Measurements from ENCODE around the genes CCNI2 and C5orf15.

GRCh38 chr5:132496698-132497605, 6.4 kb upstream of the IRF1 start:
- RRBS: 2% methylated on average over 32 of the region's 61 CpGs
CAGE:
- cytosol, long polyA plus RNA: no peak
- long polyA plus RNA: no peak
- nucleus, long polyA plus RNA: no peak

DNA sequence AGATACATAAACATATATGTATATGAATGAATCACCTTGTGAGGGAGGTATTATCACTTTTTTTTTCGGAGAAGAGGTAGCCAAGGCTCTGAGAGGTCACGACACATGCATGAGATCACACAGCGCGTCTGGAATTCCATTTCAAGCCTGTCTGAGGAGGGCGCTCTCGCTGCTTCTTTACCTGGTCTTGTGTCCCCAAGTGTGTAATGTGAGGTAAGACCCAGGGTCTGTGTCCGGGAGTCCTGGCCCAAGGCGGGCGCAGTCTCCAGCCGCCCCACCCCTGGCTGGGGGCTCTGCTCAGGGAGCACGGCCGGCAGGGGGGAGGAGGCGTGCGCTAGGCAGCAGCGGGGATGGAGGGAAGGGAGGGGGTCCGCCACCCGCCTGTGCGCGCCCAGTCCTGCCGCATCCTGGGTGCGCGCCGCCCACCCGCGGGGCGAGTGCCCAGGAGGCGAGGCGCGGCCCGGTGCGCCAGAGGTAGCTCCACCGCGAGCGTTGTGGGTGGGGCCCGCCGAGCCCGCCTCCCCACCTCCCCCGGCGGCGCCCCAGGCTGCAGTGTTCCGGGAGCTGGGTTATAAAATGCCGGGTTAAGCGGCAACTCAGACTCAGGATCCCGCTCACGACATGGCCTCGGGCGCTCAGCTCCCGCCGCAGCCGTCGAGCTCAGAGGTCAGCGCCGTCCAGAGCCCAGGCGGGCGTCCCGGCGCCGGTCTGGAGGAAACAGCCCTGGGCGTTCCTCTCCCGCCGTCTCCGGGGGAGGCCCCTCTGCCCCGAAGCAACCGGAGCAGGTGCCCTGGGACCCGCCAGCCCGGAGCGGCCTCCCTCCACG, at the start of gene CCNI2:
CCNI2 (plus strand) TSS at position 552 of the 826 bp plus-strand sequence.
- RRBS: 3% methylated on average over 17 of the region's 68 CpGs
CAGE:
- cytosol, long polyA plus RNA: start-site peak on the plus strand centred at position 186 of the sequence, 47 bp wide, 22 reads
- long polyA plus RNA: no peak
- nucleus, long polyA plus RNA: no peak

DNA sequence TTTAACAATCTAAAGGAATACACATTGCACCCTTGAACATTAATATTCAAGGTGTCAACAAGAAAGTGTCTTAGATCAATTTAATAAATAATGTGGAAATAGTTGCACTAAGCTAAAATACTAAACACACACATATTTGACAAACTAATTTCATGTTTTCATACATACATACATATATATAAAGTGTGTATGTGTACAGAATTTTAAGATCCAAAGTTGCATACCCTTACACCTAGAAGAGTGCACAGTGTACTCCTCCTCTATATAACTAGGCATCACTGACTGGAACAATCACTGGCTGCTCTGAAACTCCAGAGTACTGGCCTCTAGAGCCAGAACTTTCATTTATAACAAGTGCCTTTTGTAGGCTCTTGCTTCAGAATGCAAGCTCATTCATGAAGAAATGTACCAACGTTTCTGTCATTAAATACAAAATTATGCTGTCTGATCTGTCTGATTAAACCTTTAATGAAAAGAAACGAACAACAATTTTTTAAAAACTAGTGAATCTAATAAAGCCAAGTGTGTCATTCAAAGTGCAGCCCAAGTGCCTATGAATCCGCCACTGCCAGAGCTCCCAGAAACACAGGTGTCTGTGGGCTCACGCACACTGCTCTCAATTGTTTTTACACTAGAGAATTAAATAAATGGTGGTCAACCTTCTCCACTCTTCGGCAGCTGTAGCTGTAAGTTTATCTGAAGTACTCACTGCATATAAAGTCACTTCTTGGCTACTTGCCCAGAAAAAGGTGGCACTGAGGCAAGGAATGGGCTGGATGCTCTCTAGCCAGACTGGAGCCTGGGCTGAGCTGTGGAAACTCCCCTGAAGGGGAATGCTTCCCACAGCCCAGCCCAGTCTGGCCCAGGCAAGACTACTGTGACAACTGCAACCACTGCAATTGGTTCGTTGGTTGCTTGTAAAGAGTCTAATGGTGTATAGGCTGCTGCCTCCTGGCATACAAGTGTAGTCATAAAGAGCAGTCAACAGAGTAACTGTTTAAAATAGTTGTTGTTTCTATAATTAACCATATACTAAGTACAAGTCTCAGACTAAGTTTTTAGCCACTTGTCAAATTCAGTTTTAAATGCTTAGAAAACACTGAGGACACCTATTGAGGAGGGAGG, 4.3 kb downstream of the LEAP2 start:
- RRBS: no CpG with 5 or more reads among the region's 6 CpGs
CAGE:
- cytosol, long polyA plus RNA: no peak
- long polyA plus RNA: no peak
- nucleus, long polyA plus RNA: no peak

GRCh38 chr5:132962297-132963186, 892 bp downstream of the AFF4 start:
- RRBS: under 1% methylated on average over 4 of the region's 31 CpGs
CAGE:
- cytosol, long polyA plus RNA: start-site peak on the minus strand at chr5:132962778-132962807, 9 reads
- long polyA plus RNA: no peak
- nucleus, long polyA plus RNA: start-site peak on the minus strand at chr5:132962564-132962672, 18 reads; start-site peak on the minus strand at chr5:132962755-132962807, 14 reads

- RRBS: no CpG with 5 or more reads among the region's 3 CpGs
CAGE:
- cytosol, long polyA plus RNA: no peak
- long polyA plus RNA: no peak
- nucleus, long polyA plus RNA: no peak
Observed at GRCh38 chr5:133016183-133016444, 10.2 kb downstream of the ZCCHC10 start.

- RRBS: no CpG with 5 or more reads among the region's 3 CpGs
CAGE:
- cytosol, long polyA plus RNA: start-site peak on the plus strand at chr5:133104233-133104335, 147 reads
- long polyA plus RNA: start-site peak on the plus strand at chr5:133104233-133104374, 170 and 186 reads in 2 replicates
- nucleus, long polyA plus RNA: no peak
Observed at GRCh38 chr5:133104079-133104552, 52.3 kb downstream of the HSPA4 start.

- RRBS: no CpG with 5 or more reads among the region's 6 CpGs
CAGE:
- cytosol, long polyA plus RNA: no peak
- long polyA plus RNA: no peak
- nucleus, long polyA plus RNA: no peak
Observed at GRCh38 chr5:133327797-133328440, 276.1 kb downstream of the HSPA4 start.

DNA sequence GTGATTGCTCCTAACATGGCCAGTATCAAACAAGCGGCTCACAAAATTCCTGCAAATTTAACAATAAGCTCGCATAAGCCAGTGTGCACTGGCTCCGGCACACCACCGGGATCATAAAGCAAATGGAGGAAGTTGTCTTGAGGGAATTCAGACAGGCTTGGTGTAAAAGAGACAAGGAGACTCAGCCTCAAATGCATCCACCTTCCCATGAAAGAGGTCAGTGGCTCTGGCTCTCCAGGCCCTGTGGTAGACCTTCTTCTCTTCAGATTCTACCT, 109.1 kb downstream of the FSTL4 start:
- RRBS: no CpG with 5 or more reads among the region's 4 CpGs
CAGE:
- cytosol, long polyA plus RNA: no peak
- long polyA plus RNA: no peak
- nucleus, long polyA plus RNA: no peak

- RRBS: no CpG with 5 or more reads among the region's 49 CpGs
CAGE:
- cytosol, long polyA plus RNA: start-site peak on the minus strand at chr5:133968592-133968666, 1,549 reads
- long polyA plus RNA: start-site peak on the minus strand at chr5:133968587-133968657, 1,862 and 1,374 reads in 2 replicates
- nucleus, long polyA plus RNA: start-site peak on the minus strand at chr5:133968592-133968637, 842 reads
Observed at GRCh38 chr5:133968269-133969095, at the start of gene C5orf15. C5orf15 (minus strand) TSS chr5:133968625.

GRCh38 chr5:134070754-134071780, 43.4 kb upstream of the TCF7 start:
- RRBS: no CpG with 5 or more reads among the region's 47 CpGs
CAGE:
- cytosol, long polyA plus RNA: no peak
- long polyA plus RNA: no peak
- nucleus, long polyA plus RNA: no peak

DNA sequence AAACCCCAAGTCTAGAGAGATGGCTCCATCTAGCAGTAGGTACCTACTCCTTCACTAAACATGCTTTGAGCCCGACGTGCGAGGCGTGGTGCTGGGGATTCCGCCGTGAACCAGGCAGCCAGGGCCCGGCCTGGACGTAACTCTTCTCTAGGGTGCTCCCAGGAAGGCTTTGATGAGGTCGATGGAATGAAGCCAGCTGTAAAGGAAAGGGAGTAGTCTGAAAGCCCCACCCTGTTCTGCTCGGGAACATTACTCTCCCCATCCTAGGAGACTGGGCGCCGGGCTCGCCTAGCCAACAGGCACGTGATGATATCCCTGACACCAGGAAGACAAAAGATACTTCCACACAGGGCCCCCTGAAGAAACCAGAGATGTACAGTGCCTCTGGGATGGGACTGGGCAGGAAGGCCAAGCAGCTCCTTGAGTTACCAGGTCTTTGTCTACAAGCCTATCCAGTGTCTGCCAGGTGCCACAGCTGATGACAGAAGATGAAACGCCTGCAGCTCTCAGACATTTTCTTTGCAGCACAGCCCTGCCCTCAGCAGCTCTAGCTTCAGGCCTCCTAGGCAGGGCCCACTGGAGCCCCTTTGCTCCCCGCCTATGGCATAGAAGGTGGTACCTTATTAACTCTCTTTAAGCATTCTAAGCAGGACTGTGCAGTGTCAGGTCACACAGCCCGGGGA, 1.1 kb upstream of the SKP1 start:
- RRBS: no CpG with 5 or more reads among the region's 17 CpGs
CAGE:
- cytosol, long polyA plus RNA: no peak
- long polyA plus RNA: no peak
- nucleus, long polyA plus RNA: no peak

DNA sequence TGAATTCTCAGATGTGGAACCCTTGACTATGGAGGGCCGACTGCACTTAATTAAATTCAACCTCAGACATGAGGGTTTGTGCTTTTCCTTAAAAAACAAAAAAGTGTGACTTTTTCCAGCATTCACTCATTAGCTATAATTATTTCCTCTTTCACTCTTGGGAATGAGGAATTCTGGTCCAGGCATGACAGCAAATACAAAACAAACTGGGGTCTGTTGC, 16.8 kb upstream of the SKP1 start:
- RRBS: no CpG with 5 or more reads among the region's 1 CpG
CAGE:
- cytosol, long polyA plus RNA: no peak
- long polyA plus RNA: no peak
- nucleus, long polyA plus RNA: no peak

DNA sequence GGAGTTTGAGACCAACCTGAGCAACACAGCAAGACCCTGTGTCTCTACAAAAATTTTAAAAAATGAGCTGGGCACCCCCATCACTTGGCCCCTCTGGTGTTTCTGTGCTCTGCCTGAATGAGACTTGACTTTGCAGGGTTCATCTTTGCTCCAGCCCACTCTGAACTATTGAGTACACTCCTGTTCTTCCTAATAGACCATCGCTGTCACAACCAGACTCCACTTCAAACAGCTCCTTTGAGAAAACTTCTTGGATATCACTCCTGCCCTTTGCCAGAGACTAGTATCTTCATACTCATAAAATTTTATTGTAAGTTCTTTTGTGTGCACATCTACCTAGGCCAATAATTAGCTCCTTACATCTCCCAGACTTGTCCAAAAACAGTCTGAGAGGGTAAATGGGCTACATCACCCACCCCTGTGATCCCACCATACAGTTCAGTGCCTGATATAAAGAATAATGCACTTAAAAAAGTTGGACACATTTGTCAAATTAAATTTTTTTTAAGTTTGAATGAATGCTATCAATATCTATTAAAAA, 24.5 kb upstream of the SKP1 start:
- RRBS: no CpG with 5 or more reads among the region's 1 CpG
CAGE:
- cytosol, long polyA plus RNA: no peak
- long polyA plus RNA: no peak
- nucleus, long polyA plus RNA: no peak

GRCh38 chr5:134371930-134372435, 614 bp downstream of the UBE2B start:
- RRBS: 5% methylated on average over 8 of the region's 23 CpGs
CAGE:
- cytosol, long polyA plus RNA: no peak
- long polyA plus RNA: no peak
- nucleus, long polyA plus RNA: no peak

DNA sequence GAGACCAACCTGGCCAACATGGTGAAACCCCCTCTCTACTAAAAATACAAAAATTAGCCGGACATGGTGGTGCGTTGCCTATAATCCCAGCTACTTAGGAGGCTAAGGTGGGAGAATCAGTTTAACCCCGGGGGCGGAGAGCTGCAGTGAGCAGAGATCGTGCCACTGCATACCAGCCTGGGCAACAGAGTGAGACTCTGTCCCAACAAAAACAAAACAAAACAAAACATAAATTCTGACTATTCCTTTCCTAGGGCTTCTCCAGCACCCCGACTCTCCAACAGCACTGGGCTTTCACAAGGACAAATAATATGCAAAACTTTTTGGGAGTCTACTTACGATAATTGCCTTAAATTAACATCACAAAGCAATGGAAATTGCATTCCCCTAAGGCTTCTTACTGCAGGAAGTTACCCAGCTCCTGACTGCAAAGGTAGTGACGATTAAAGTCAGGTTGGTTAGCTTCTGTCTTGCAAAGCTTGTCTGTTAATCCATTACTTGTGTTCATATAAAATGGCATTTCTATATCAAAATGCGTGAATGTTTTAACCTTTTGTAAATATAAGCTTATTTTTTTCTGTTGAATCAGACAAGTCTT, 16.0 kb upstream of the CDKN2AIPNL start:
- RRBS: no CpG with 5 or more reads among the region's 9 CpGs
CAGE:
- cytosol, long polyA plus RNA: start-site peak on the plus strand centred at position 431 of the sequence, 14 bp wide, 111 reads
- long polyA plus RNA: start-site peak on the minus strand centred at position 290 of the sequence, 29 bp wide, 9 and 5 reads in 2 replicates; start-site peak on the plus strand centred at position 439 of the sequence, 46 bp wide, 143 and 140 reads in 2 replicates
- nucleus, long polyA plus RNA: start-site peak on the plus strand centred at position 435 of the sequence, 110 bp wide, 262 reads

DNA sequence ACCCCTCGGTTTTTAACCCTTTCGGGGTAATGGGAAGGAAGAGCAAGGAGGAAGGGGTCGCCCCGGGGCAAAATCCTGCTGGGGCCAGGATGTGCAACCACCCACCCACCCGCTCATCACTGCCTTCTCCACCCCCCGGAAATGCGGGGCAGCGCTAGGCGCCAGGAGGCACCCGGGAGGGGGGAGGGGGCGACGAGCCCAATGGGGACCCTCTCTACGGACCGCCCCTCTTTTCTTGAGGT, 1.0 kb upstream of the JADE2 start:
- RRBS: 3% methylated on average over 6 of the region's 14 CpGs
CAGE:
- cytosol, long polyA plus RNA: no peak
- long polyA plus RNA: no peak
- nucleus, long polyA plus RNA: no peak

GRCh38 chr5:134530602-134531221, 5.2 kb downstream of the JADE2 start:
- RRBS: no CpG with 5 or more reads among the region's 8 CpGs
CAGE:
- cytosol, long polyA plus RNA: no peak
- long polyA plus RNA: no peak
- nucleus, long polyA plus RNA: no peak

DNA sequence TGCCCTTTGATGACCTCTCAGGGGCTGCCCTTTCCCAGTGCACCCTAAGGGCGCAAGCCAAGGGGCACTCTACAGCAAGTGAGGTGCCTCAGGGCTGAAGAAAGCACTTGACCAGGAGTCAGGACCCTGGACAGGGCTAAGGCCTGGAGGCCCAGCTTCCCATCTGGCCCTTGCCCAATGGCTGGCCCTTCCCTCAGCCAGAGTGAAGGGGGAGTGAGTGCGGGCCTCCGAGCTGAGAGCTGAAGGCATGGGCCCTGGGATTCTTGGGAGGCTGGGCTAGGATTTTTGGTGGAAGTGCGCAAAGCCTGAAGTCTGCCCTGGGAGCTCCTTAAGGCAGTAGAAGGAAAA, 16.3 kb downstream of the JADE2 start:
- RRBS: no CpG with 5 or more reads among the region's 4 CpGs
CAGE:
- cytosol, long polyA plus RNA: no peak
- long polyA plus RNA: no peak
- nucleus, long polyA plus RNA: no peak

DNA sequence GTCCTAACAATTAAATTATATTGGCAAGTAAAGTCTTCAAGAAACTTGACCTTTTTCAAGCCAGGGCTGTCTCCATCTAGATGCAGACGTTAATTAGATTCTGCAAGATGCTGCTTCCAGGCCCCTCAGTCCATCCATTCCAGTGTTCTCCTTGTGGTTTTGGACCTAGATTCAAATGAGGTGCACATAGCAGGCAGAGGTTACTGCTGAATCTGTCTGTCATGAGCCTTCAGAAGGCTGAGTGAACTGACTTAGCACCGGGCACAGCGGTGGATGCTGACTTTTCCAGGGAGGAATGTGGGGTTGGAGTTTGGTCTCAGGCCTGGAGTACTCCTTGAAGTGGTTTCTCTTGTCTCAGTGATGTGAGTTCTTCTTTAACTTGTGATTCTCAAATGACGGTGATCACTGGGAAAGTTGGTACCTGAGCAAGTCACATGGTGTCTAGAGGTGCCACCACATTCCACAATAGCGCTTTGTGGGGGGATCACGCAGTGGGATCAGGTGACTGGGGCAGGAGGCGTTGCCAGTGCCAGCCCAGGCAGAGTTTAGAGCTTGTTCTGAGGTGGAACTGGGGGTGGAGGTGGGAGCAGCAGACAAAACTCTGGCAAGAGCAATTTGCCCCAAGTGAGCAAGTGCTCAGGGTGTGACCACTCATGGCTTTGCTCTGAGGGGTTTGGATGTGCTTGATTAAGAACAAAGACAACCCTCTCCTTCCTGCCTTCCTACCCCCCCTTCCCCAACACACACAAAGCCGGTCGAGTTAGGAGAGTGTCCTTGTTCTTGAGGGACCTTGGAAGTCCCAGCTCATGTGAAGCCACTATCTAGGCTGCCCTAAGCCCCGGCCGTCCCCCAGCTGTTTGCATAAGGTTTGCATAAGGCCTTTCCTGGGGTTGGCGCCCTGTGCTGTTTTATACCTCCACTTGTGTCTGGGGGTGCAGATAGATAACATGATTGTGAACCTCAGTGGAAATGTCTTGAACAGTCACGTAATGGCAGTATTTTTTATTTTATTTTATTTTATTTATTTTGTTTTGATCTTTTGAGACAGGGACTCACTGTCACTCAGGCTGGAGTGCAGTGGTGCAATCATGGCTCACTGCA, 25.1 kb downstream of the JADE2 start:
- RRBS: 77% methylated on average over 3 of the region's 13 CpGs
CAGE:
- cytosol, long polyA plus RNA: no peak
- long polyA plus RNA: no peak
- nucleus, long polyA plus RNA: no peak

GRCh38 chr5:134592375-134592968, 40.2 kb downstream of the SAR1B start:
- RRBS: no CpG with 5 or more reads among the region's 1 CpG
CAGE:
- cytosol, long polyA plus RNA: no peak
- long polyA plus RNA: no peak
- nucleus, long polyA plus RNA: no peak

Data from H1 (cell line).